WTC11 (cell line): ENCODE data around the gene RAB13.

- PRO-cap: no peak
Observed at GRCh38 chr1:153661010-153662005, 2.8 kb downstream of the SNAPIN start.

DNA sequence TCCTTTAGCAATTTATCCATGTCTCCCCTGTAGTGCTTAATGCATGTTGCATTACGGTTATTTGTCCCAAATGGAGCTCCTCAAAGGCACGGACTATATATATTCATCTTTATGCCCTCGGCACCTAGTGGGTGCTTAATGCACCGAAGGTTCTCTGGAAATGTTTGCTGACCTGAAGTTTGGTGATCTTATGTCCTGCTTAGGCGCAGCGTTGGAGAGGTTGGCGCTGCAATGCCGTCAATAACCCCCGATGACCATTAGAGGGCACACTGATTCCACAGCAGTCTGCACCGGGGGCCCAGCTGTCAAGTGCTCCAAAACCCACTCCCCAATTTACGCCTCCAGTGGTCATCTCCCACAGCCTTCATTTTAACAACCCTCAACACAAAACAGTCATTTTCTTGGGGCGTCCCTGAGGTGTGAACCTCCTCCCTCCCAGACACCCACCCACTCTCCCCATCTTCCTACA, 848 bp upstream of the NPR1 start:
- PRO-cap: no peak

DNA sequence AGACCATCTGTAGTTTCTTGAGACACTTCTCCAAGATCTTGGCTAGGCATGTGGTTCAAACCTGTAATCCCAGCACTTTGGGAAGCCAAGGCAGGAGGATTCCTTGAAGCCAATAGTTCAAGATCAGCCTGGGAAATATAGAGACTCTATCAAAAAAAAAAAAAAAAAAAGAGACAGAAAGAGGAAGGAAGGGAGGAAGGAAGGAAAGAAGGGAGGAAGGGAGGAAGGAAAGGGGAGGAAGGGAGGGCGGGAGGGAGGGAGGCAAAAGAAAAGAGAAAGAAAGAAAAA, 20.4 kb upstream of the INTS3 start:
- PRO-cap: no peak

- PRO-cap: no peak
Observed at GRCh38 chr1:153730353-153731187, 2.7 kb downstream of the INTS3 start.

DNA sequence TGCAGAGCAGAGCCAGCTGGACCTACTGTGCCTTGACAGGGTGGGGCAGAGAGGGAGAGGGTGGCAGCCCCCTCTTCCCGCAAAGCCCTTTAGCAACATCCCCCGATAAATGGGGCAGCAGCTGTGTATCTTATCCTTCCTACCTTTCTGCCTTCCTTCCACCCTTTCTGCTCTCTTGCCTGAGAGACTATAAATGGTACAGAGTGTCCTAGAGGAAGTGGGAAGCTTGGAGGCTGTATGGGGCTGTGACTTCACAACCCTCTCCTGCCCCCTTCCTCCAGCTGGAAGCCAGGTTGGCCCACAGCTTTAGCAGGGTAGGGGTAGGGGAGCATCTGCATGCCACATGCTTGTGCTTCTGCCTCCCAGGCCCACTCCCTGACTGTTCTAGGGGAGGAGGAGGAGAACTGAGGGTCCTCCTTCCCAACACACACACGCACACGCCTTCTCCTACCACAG, 4.0 kb upstream of the SLC27A3 start:
- PRO-cap: no peak

GRCh38 chr1:153790948-153791651, 15.9 kb downstream of the SLC27A3 start:
- PRO-cap: no peak

- PRO-cap: unidirectional peak, plus-strand start at chr1:153921947
Observed at GRCh38 chr1:153921469-153921995, 1.2 kb downstream of the GATAD2B start.

DNA sequence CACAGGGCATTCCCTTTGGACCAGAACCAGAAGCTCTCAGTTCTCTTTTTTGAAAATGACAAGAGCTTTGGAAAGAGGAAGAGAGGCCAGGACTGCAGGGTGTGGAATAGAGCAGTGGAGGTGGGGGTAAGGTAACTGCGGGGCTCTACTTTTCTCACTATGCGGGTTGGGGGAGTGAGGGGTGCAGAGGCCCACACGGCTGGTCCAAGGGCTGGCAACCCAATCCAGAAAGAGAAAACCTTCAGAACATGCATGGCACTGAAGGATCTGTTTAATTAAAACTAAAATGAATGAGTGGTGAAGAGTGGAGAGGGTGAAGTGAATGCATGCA, 413 bp upstream of the DENND4B start:
- PRO-cap: no peak

DNA sequence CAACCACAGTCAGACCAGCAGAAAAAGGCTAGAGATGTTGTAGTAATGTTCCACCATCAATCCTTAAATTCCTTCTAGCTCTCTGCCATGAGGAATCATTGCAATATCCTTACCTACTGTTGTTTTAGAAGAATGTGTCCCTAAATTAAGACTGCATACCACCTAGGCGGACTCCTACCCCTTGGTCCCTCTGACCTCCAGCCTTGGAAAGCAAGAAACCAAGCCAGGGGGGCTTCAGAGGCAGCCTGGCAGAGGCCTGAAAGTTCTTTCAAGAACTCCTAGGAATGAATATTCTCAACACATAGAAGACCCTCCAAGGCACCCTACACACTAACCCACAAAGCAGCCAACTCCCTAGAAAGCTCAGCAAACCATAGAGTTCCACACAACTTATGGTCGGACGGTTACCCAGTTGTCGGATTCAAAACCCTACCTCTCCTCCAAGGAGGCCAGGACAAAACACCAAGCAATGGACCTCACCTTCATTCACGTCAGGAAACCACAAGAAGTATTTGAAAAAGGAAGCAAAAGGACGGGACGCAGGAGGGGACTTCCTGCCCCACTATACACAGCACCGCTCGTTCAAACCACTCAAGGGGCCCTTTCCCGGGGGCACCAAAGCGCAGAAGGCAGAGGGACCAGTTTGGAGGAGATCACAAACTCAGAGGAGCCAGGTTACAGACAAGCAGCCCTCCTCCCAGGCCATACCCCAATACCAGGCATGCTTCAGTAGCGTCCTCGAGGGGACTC, 953 bp downstream of the CRTC2 start:
- PRO-cap: no peak

GRCh38 chr1:153974373-153975209, 2.9 kb downstream of the JTB start:
- PRO-cap: no peak

DNA sequence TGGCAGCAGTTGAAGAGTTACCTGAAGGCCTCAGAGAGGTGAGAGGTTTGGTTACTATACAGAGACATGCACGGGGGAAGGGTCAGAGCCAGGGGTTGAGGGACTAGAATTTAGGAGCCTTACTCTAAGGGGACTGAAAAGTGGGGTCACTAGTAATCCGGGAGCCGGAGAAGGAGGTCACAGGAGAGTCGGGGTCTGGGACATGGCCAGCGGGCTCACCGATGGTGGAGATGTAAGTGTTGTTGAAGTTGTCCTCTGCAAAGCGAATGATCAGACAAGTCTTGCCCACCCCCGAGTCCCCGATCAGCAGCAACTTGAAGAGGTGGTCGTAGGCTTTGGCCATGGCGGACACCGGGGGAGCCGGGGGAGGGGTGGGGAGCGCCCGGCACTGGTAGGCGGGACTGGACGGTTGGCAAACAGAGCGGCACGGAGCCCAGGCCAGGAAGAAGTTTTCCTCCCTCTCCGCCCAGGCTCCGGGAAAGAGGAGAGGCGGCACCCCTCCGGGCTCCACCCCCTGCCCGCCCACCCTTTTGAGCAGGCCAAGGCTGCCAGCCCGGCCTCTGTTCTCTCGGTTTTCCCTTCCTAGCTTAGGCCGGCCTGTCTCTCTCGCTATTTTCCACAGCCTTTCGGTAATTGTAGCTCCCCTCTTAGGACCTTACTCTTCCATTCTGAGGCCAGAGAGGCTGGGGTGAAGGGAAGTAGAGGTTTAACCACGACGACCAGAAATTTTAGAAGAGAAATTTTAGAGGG, at the start of gene RAB13:
RAB13 (minus strand) TSS at position 446 of the 750 bp plus-strand sequence.
- PRO-cap: unidirectional peak, plus-strand start at position 149 of the sequence; bidirectional peak, plus-strand start at position 563 of the sequence, minus-strand start at position 446 of the sequence

- PRO-cap: bidirectional peak, plus-strand start at chr1:154324828, minus-strand start at chr1:154324885
Observed at GRCh38 chr1:154324640-154325097, 656 bp upstream of the ATP8B2 start.

DNA sequence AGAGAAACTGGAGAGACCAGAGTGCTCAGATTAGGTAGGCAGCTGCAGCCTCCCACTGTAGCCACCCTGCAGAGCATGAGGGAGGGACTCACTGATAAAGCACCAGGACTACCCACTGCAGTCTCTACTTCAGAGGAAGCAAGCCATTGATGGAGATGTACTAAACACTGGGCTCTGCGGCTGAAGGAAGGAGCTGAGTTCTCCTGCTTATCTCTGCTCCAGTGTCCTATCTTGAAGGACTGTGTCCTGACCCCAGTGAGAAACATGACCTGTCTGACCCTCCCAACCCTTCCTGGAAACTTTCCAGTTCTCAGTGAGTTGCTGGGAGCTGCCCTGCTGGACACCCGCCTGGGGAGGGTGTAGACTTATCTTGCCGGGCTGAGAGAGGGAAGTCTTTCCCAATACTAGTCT, 29.2 kb downstream of the ATP8B2 start:
- PRO-cap: no peak

DNA sequence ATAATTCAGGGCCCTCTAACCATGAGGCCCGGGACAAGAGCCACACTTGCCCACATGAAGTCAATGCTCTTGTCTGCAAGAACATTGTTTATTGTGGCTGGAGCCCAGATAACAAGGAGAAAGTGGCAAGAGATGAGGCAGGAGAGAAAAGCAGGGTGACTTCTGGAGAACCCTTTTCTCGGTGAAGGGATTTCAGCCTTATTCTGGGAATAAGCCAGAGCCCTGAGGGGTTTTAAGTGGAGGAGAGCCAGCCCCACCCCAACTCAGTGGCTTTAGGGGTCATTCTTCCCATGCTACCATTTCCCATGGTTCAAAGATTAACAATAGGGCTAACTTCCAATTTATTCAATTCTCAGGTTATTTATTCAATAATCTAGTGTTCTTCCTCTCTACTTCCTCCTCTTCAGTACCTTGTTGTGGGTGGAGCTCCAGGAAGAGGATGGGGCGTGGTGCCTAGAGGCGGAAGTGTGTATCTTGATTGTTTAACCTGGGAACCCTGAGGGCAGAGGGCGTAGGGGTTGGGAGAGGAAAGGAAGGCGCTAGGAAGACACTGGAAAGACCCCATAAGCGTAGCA, 19.8 kb upstream of the IL6R start:
- PRO-cap: unidirectional peak, plus-strand start at position 505 of the sequence

- PRO-cap: no peak
Observed at GRCh38 chr1:154403505-154404104, 1.5 kb upstream of the IL6R start.

DNA sequence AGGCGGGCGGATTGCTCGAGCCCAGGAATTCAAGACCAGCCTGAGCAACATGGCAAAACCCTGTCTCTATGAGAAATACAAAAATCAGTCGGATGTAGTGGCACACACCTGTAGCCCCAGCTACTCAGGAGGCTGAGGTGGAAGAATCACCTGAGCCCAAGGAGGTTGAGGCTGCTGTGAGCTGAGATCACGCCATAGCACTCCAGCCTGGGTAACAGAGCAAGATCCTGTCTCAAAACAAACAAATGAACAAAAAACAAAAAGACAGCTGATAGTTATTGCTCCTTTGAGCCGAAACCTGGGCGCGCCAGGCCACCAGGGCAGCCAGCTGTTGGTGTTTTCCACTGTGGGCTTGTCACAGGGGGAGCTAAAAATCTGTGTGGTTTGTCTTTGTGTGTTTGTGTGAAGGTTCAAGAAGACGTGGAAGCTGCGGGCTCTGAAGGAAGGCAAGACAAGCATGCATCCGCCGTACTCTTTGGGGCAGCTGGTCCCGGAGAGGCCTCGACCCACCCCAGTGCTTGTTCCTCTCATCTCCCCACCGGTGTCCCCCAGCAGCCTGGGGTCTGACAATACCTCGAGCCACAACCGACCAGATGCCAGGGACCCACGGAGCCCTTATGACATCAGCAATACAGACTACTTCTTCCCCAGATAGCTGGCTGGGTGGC, 37.2 kb upstream of the TDRD10 start:
- PRO-cap: no peak

DNA sequence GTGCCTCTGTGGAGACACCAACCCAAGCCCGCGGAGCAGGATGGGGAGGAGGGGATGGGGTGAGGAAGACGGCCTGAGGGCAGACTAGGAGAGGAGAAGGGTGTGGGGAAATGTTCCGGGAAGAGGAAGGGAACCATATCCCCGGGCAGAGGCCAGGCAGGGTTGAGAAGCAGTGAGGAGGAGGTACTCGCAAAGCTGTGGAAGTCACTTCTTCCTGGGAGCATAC, 17.5 kb upstream of the SHE start:
- PRO-cap: no peak

- PRO-cap: no peak
Observed at GRCh38 chr1:154557171-154557652, 1.2 kb downstream of the UBE2Q1 start.

DNA sequence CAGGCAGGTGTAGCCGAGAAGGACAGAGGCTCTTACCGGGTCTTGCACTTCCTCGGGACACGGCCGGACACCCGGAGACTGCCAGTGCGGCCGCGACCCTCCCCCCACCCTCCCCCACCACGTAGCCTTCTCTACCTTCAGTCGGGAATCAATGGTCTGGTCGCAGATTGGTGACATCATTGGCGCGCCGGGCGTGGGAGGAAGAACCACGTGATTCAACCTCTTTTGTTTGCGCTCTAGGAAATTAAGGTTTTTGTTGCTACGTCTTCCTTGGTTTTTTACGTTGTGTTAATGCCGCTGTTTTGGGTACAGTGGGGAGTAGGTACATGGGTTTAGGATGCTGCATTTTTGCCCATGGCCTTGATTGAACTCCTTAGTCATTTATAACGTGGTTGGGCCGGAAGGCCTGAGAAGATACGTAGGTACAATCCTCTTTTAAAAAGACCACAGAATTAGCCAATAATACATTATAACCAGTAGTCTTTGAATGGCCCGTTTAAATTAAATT, 19.9 kb upstream of the ADAR start:
- PRO-cap: bidirectional peak, plus-strand start at position 221 of the sequence, minus-strand start at position 77 of the sequence

- PRO-cap: no peak
Observed at GRCh38 chr1:154747967-154748492, 122.1 kb downstream of the KCNN3 start.